SUDHL5 (cell line): ENCODE data around the gene MIF.

DNA sequence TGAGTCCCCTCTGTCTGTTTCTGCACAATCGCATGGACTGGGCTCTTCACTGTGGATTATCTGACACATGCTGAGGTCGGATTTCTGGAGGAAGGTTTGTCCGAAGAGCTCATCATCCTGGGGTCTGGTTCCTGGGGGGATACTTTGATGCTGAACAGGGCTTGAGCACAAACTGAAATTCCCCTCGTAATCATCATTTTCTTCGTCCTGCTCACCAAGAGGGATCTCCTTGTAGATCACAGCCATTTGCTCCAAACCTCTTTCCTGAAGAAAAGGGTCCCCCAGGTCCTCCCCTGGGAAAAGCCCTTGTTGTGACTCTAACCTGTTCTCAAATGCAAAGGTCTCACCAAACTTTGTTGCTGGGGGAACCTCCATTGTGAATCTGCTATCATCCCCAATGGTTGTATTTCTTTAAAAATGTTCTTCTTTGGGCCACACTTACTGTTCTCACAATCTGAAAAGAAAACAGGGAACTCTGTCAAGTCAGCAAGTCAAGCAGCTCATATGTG lies 6.1 kb downstream of the ZNF70 start:
- PRO-cap, result no peak

DNA sequence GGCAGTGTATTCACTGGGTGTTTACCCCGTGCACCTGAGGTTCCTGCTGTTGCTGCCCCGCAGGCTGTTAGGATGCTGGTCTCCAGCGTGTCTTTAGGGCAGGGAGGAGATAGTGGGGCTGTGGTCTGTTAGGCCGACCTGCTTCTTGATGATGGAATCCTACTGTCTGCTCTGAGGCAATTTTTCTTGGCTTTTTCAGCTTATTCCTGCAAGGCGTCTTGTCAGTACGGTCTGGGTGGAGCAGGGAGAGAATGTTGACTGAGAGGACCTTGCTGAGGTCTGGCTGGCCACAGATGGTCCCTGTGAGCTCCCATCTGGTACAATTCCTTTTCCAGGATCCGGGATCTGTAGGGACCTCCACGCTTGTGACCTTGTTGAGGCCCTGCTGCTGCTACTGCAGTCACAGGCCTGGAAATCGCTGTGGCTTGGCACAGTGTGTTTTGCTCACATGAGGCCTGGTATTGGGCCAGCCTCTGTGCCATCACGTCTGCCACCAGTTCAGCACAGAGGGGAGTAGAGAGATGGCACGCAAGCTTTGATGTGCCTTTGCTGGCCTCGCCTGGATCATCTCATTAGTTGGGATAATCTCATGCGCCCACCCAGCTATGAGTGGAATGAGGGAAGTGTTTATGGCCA lies 22.8 kb downstream of the DERL3 start:
- PRO-cap, result no peak

- PRO-cap, result no peak
These were observed 4.7 kb downstream of the DERL3 start for GRCh38 chr22:23833907-23834655.

GRCh38 chr22:23835175-23835646 lies 3.6 kb downstream of the DERL3 start:
- PRO-cap, result no peak

GRCh38 chr22:23844236-23844877 lies 5.6 kb upstream of the DERL3 start:
- PRO-cap, result no peak

DNA sequence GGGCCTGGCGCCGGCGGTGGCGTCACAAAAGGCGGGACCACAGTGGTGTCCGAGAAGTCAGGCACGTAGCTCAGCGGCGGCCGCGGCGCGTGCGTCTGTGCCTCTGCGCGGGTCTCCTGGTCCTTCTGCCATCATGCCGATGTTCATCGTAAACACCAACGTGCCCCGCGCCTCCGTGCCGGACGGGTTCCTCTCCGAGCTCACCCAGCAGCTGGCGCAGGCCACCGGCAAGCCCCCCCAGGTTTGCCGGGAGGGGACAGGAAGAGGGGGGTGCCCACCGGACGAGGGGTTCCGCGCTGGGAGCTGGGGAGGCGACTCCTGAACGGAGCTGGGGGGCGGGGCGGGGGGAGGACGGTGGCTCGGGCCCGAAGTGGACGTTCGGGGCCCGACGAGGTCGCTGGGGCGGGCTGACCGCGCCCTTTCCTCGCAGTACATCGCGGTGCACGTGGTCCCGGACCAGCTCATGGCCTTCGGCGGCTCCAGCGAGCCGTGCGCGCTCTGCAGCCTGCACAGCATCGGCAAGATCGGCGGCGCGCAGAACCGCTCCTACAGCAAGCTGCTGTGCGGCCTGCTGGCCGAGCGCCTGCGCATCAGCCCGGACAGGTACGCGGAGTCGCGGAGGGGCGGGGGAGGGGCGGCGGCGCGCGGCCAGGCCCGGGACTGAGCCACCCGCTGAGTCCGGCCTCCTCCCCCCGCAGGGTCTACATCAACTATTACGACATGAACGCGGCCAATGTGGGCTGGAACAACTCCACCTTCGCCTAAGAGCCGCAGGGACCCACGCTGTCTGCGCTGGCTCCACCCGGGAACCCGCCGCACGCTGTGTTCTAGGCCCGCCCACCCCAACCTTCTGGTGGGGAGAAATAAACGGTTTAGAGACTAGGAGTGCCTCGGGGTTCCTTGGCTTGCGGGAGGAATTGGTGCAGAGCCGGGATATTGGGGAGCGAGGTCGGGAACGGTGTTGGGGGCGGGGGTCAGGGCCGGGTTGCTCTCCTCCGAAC lies at the start of gene MIF:
Gene MIF, plus strand, starts transcription at position 42 of the 1,001 bp plus-strand sequence.
- PRO-cap, result bidirectional peak, plus-strand start at position 42 of the sequence, minus-strand start outside the sequence; bidirectional peak, plus-strand start at position 713 of the sequence, minus-strand start at position 500 of the sequence

DNA sequence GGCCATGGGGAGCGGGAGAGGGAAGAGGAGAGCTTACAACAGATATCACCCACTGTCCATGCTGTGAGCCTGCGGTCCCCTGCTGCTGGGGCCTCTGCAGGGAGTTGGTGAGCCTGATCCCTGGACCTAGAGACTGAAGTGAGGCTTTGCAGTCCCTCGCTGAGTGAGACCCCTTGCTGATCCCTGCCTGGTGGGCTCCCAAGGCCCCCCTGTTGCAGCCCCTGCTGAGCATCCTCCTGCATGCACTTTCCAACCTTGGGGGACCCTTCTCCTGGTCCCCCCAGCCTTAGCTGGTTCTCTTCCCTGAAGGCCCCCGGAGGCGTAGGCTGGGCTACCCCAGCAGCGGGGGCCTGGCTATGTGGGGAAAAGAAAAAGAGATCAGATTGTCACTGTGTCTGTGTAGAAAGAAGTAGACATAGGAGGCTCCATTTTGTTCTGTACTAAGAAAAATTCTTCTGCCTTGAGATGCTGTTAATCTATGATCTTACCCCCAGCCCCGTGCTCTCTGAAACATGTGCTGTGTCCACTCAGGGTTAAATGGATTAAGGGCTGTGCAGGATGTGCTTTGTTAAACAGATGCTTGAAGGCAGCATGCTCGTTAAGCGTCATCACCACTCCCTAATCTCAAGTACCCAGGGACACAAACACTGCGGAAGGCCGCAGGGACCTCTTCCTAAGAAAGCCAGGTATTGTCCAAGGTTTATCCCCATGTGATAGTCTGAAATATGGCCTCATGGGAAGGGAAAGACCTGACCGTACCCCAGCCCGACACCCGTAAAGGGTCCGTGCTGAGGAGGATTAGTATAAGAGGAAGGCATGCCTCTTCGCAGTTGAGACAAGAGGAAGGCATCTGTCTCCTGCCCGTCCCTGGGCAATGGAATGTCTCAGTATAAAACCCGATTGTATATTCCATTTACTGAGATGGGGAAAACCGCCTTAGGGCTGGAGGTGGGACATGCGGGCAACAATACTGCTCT lies 12.8 kb downstream of the MIF start:
- PRO-cap, result no peak

DNA sequence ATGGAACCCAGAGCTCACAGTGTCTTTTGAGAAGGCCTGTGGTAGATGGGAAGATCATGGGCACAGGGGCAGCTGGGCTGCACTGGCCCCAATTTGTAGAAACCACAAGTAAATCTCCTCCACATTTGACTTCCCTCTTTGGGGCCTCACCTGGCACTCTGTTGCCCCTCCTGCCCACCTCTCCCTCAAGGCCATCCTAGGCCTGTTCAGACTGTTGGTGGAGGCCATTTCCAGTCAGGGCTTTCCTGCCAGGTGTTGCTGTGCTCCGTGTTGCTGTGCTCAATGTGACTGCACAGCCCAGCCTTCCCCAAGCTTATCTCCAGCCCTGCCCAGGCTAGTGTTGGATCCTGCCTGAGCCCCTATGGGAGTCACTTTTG lies 36.8 kb upstream of the SUSD2 start:
- PRO-cap, result no peak

GRCh38 chr22:24157844-24158484 lies 23.3 kb upstream of the SUSD2 start:
- PRO-cap, result no peak

GRCh38 chr22:24178655-24179092 lies 2.6 kb upstream of the SUSD2 start:
- PRO-cap, result no peak

- PRO-cap, result no peak
These were observed 25.0 kb upstream of the ADORA2A start for GRCh38 chr22:24402359-24402857.

DNA sequence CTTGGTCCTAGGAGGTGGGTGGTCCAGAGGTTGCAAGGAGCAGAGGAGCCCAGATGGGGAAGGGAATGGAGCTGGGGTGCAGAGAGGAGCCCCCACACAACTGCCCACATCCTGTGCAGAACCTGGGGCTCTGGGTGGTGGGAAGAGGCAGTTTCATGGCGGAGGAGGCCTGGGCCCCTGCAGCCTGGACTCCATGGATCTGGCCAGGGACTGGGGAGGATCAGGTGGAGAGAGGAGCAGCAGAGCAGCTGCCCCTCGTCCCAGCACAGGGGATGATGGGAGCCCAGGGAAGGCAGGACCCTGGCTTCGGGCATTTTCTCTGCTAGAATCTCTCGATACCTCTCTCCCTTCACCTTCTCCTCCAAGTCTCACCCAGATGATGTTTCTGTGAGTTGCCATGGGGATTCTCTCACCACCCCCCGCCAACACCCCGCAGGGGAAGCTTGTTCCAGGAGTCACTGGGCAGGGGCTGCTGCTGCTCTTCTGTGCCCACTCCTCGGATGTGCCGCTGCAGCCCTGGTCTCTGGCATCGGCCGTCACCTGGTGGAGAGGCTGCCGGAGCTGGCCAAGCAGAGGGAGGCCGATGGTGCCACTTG lies 800 bp upstream of the ADORA2A start:
- PRO-cap, result no peak

- PRO-cap, result bidirectional peak, plus-strand start at chr22:24434367, minus-strand start at chr22:24434222; bidirectional peak, plus-strand start at chr22:24434886, minus-strand start at chr22:24434701
These were observed 6.9 kb downstream of the ADORA2A start for GRCh38 chr22:24433927-24435022.

DNA sequence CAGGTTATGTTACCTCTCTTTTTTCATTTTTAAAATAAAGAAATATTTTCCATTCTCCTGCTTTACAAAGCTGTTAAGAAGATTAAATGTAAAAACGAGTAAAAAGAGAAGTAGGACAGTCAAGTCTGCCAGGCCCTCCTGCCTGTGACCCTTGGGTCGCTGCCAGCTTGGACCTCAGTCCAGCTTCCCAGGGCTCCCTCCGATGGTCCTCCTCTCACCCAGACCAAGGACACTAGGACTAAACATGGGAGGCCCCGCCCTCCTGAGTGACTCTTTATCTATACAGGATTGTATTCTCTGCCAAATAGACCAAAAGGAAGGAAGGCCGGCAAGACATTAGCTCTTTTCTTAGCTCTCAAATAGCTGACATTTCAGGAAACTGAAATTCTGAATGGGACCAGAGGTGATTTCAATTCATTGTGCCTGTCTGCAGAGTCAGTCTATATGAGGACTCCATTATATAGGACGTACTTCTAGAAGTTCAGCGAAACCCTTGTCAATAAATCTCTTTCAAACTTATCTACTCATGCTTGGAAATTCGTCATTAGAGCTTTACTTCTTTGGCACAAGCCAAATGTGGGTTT lies 28.4 kb downstream of the ADORA2A start:
- PRO-cap, result no peak

DNA sequence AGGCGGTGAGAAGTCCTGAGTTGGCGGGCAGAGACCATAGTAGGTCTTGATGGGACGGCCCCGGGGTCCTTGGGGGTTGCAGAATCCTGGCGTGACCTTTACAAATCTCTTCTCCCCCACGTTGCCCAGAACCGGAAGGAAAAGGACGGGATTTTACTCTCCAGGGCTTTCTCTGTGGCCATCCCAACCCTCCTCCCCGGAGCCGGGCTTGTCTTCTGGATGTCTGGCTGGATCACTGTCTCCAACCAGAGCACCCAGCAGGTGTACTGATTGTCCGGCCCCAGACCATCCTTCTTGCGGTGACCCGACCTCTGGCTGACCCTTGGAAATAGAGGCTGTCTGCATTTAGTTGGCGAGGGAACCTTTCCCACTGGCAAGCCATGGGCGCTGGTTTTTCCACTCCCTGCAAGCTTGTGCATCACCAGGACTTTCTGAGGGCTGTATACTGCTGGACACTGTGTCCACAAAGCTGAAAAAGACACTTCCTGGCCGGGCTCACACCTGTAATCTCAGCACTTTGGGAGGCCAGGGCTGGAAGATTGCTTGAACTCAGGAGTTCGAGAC lies 558 bp downstream of the UPB1 start:
- PRO-cap, result no peak

GRCh38 chr22:24630771-24631478 lies 27.9 kb downstream of the GGT1 start:
- PRO-cap, result no peak

DNA sequence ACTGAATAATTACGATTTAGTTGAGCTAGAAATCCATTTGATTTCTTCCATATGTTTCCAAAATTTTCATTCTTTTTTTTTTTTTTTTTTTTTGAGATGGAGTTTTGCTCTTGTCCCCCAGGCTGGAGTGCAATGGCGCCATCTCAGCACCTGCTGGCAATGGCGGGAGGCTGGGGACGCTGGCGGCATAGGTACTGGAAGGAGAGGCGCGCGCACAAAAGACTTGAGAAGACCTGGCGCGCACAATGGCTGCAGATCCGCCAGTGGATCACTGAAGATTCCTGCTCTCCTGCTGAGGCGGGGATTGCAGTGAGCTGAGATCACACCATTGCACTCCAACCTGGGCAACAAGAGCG lies 57.6 kb downstream of the GGT1 start:
- PRO-cap, result no peak

DNA sequence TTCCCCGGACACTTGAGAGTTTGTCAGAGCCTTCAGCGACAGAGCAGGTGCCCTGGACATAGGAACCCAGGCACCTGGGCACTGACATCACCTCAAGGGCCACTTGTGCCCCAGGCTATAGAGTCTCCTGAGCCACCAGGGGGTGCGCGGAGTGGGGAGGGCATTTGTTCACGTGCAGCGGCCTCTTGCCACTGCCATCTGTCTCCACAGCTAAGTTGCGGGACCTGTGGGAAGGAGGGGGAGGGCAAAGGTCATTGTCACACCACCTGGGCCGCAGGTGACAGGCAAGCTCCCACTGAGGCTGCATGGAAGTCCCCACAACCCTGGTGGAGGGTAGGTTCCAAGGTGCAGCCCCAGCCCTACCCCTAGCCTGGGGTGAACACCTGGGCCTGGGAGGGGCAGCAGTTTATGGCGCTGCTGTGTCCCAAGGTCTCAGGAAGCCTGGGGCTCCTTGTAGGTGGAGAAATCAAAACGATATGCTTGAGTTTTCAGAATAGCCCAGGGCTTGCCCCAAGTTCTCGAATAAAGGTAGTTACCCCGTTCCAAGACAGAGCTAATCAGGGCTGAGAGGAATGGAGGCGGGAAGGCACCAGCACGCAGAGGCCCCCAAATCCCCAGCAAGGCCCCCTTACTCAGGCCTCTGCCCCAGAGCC lies 79.4 kb downstream of the PIWIL3 start:
- PRO-cap, result no peak

GRCh38 chr22:24697281-24698066 lies 77.0 kb downstream of the PIWIL3 start:
- PRO-cap, result no peak

DNA sequence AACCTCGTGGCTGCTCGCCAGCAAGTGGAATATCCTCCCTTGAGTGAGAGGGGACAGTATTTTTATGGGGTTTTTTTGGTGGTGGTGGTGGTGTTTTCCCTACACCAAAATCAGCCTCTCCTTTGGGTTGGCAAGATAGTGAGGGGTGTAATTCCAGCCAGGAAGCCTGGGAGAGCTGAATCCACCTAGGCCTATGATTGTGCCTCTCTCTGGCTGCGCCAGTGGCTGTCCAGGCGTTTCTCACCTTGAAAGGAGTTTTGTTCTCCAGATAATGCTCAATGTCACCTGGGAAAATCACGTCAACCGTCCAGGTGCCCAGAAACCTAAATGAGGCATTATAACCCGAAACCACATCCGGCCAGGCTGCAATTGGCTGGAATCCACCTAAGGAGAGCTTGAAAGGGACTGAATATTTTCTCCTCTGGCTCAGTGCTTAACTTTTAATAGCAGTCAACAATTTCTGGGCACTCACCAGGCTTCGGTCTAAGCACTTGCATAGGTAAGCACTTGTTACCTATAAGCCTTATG lies 3.4 kb downstream of the LHFPL7 start:
- PRO-cap, result no peak